Foreskin keratinocyte (primary cell): Measurements from ENCODE around the genes UQCC2 and LEMD2.

DNA sequence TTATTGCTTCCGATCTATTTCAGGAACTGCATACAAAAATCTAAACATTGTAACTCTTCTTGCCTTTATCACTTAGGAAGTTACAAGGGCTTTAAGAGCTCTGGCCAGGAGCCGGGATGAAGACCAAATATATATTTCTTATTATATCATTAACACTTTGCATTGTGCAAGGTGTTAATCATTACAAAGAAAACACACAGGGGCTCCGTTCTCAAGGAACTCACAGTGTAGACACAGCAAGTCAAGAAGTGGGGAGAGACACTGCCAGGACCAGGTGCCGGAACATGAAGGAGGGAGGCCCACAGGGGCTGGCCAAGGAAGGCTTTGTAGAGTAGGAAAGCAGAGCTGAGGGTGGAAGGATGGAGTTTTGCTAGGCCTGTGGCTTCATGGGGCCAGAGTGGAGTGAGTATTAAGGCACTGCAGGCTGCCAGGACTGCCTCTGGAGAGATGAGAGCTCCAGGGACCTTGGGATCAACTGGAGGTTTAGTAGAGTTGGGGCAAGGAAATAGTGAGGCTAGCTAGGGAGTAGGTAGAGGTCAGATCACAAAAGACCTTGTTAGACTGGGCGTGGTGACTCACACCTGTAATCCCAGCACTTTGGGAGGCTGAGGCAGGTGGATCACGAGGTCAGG, 17.5 kb downstream of the ITPR3 start:
- RAMPAGE, total RNA: no peak

DNA sequence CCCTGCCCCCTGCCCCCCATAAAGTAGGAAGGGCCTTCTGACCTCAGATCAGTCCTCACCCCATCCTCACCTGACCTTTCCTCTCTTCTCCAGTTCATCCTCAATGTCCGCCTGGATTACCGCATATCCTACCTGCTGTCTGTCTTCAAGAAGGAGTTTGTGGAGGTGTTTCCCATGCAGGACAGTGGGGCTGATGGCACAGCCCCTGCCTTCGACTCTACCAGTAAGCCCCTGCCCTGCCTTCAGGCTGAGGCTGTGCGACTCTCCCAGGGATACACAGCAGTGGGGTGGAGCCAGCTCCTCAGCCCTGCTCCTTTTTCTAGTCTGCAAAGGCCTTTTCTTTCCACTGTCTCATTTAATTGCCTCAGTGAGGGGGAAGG, 38.0 kb downstream of the UQCC2 start:
- RAMPAGE, total RNA: no peak

DNA sequence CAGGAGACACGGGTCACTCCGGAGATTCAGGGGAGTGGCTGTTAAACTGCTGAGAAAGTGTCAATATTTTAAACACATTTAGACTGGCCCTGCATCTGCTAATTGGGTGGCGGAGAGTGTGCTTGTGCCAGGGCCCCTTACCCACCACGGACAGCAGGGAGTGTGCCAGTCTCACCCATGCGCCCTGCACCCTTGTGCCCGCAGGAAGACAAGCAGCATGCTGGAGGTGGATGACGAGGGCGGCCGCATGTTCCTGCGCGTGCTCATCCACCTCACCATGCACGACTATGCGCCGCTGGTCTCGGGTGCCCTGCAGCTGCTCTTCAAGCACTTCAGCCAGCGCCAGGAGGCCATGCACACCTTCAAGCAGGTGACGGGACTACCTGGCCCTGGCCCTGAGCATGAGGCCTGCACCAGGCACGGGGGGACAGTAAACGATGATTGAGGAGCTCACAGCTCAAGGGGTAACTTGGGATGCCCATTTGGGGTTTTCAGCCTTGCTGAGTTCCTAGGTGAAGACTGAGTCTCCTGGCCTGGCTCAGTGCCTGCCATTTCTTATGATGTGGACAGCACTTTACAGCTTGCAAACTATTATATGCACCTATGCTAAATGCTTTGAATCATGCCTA, 35.9 kb downstream of the UQCC2 start:
- RAMPAGE, total RNA: no peak

GRCh38 chr6:33711217-33712402, at the start of gene UQCC2:
Gene UQCC2 (minus strand): TSS chr6:33711700.
- RAMPAGE, total RNA: start-site peak on the minus strand at chr6:33711695-33711730, 527 and 271 reads in 2 replicates

DNA sequence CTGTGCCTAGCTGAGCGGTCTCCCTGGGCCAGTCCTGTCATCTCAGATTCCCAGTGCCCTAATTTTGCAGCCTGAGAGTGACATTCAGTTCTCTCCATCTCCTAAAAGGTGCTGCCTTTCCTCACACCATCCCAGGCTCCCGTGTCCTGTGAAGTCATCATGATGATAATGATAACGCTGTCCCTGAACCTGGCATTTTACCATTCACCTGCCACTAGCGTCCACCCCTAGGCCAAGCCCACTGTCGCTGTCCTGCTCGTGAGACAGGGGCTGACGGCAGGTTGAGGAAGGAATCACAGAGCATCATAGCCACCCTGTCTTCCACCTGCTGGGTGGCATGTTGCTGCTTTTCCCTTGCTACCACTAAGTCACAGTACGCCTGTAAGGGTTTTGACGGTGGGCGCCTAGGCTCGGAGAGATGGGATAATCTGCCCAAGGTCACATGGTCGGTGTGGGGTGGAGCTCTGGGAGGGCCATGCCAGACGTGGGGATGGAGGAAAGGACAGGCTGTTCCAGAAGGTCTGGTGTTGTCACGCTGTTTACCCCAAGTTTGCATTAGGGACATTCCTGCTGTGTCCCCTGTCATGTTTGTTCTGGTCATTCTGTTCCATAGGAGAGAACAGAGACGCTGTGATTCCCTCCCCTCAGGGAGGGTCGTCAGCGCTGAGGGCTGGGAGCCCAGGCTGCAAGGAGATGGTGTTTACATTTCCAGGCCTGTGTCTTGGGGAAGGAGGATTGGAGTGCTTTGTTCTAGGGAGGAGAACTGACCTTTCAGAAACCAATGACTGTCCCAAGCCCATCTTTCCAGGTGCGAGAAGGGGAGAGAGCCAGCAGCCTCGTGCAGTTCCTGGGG, 16.2 kb downstream of the IP6K3 start:
- RAMPAGE, total RNA: no peak

- RAMPAGE, total RNA: no peak
Observed at GRCh38 chr6:33731664-33732741, 14.7 kb downstream of the IP6K3 start.

- RAMPAGE, total RNA: no peak
Observed at GRCh38 chr6:33751943-33752577, 5.4 kb upstream of the IP6K3 start.

DNA sequence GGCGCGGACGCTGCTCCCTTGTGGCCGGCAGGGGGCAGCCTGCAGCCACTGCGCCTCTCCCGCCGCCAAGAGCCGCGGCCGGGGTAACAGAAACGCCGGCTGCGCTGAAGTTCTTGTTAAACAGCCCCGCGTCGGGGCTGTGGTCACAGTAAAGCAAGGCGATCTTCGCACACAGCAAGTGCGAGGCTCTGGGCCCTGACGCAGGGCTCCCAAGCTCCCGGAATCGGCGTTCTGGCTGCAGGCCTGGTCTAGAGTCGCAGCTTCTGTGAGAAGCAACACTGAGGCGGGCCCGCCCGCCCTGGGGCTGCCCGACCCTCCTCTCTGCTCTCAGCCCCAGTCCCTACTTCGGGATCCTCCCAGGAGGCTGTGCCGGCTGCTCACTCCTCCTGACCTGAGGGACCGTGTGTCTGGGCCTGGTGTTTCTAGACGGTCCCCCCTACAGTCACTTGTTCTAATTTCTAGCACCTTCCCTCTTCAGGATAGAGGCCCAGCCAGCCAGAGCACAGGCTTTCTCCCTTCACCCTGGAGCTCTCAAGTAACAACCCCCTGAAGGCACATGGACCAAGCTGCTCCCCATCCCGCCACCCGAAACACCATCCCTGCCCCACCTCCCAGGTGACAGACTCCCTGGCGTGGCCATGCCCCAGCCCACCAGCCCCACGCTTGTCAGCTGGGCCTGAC, 17.1 kb downstream of the LEMD2 start:
- RAMPAGE, total RNA: no peak

- RAMPAGE, total RNA: no peak
Observed at GRCh38 chr6:33788615-33789333, at the start of gene LEMD2. Gene LEMD2 (minus strand): TSS chr6:33789130.

- RAMPAGE, total RNA: no peak
Observed at GRCh38 chr6:34022419-34023037, 123.4 kb downstream of the GRM4 start.

- RAMPAGE, total RNA: no peak
Observed at GRCh38 chr6:34195982-34196883, 40.4 kb upstream of the HMGA1 start.

DNA sequence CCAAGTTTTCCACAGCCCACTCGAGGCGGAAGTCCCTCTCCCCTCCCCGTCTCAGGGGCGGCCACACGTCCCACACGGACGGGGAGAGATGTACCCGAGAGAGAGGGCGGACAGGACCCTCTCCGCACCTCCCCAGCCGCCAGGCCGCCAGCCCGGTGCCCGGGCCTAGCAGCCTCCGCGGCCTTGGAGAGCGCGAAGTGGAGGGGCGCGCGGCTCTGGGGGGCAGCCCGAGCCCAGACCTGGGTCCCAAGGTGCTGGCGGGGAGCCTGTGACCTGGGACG, 2.0 kb upstream of the HMGA1 start:
- RAMPAGE, total RNA: no peak

GRCh38 chr6:34239814-34240459, 3.3 kb downstream of the HMGA1 start:
- RAMPAGE, total RNA: no peak

- RAMPAGE, total RNA: no peak
Observed at GRCh38 chr6:34245082-34245416, 3.8 kb downstream of the SMIM29 start.

GRCh38 chr6:34298842-34299146, 50.0 kb upstream of the SMIM29 start:
- RAMPAGE, total RNA: no peak

GRCh38 chr6:34301307-34302171, 52.7 kb upstream of the SMIM29 start:
- RAMPAGE, total RNA: no peak

DNA sequence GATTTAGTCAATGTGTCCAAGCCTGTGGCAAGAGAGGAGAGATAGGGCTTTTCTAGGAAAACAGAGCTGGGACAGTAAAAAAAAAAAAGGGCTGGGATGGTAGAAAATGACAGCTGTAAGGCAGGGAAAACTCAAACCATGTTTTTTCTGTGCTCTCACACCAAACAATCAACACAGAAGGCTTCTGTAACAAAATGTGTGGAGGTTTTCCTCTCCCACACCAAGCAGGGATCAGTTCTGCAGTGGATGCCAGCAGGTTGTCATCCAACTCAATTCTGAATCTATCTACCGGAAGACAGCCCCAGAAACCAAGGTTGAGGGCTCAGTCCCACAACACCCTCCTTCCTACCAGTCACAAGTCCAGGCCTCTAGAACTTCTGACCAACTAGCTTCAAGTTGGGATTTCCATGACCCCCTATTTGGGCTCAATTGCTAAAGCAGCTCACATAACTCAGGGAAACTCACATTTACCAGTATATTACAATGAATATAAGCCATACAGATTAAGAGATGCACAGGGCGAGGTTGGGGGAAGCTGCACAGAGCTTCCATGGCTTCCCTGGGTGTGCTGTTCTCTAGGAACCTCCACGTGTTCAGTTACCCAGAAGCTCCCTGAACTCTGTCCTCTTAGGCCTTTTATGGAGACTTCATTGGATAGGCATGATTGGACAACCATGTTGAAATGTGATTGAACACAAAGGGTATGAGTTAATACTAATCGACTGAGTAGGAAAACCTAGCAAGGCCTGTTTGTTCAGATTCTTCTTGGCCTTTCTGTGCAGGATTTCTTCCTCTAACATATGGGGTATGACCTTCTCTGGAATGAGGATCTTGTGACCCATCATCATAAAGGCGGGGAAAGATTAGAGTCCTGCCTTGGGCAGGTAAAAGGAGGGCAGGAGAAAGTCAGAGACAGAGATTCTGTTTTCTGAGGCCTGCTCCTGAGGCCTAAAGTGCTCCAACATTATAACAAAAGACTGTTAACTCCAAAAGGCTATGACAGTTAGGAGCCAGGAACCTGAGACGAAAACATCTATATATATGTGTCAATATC, 70.5 kb upstream of the SMIM29 start:
- RAMPAGE, total RNA: no peak

GRCh38 chr6:34378612-34379102, 13.8 kb downstream of the NUDT3 start:
- RAMPAGE, total RNA: no peak

- RAMPAGE, total RNA: no peak
Observed at GRCh38 chr6:34386255-34387227, 5.9 kb downstream of the NUDT3 start.

GRCh38 chr6:34424872-34425942, 662 bp downstream of the RPS10 start:
- RAMPAGE, total RNA: no peak